Ascending aorta (tissue), 1 donor: ENCODE measurements around a stretch of chr10.

GRCh38 chr10:110873876-110874408 lies 2.2 kb downstream of the PDCD4 start:
- PRO-cap = no peak

- PRO-cap = no peak
Observed at GRCh38 chr10:110901925-110902985, 16.7 kb downstream of the BBIP1 start.

GRCh38 chr10:110923980-110924626 lies 4.7 kb downstream of the SHOC2 start:
- PRO-cap = no peak

- PRO-cap = no peak
Observed at GRCh38 chr10:111024500-111024875, 52.3 kb upstream of the ADRA2A start.

- PRO-cap = no peak
Observed at GRCh38 chr10:111077597-111078254, 897 bp downstream of the ADRA2A start.

DNA sequence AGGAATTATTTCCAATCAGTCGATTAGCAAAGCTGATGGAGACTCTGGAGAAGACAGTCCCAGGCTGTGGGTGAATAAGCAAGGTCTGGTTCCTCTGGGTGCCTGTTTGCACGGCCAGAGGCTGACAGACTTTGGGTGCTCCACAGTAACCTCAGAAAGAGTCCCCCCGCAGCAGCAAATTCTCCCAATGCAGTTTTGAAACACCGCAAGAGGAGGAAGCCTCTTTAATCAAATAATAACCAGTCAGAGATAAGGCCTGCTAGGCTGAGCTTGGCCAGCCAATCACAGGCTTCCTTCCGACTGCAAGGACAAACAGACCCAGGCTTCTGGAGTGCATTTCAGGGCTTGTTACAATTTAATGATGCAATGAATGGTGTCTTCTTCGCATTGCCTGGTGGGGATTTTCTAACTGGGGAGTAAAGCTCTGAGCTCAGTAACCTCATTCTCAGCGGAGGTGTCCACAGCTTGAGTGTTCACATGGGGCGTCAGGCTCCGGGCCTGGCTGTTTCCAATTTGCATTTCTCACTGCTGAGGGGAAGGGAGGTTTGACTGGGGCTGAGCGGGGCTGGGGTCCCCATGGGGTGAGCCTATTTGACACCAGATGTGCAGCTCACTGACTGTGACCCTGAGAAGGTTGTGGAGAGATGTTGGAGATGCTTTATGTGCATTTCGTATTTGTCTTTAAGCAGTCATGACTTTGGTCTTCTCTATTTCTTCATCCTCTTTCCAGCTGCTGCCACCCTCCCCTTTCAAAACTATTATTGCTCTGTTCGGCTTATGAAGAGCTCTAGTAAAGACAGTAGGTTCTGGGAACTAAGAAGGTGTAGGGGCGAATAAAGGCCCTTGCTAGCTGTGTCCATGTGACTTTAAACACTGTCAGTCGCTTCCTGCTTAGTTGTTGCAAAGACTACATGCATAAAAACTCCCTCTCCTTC lies 31.9 kb upstream of the GPAM start:
- PRO-cap = no peak

GRCh38 chr10:112280233-112280653 lies 3.0 kb upstream of the TECTB start:
- PRO-cap = no peak

GRCh38 chr10:112335221-112335622 lies 38.7 kb upstream of the ACSL5 start:
- PRO-cap = no peak

DNA sequence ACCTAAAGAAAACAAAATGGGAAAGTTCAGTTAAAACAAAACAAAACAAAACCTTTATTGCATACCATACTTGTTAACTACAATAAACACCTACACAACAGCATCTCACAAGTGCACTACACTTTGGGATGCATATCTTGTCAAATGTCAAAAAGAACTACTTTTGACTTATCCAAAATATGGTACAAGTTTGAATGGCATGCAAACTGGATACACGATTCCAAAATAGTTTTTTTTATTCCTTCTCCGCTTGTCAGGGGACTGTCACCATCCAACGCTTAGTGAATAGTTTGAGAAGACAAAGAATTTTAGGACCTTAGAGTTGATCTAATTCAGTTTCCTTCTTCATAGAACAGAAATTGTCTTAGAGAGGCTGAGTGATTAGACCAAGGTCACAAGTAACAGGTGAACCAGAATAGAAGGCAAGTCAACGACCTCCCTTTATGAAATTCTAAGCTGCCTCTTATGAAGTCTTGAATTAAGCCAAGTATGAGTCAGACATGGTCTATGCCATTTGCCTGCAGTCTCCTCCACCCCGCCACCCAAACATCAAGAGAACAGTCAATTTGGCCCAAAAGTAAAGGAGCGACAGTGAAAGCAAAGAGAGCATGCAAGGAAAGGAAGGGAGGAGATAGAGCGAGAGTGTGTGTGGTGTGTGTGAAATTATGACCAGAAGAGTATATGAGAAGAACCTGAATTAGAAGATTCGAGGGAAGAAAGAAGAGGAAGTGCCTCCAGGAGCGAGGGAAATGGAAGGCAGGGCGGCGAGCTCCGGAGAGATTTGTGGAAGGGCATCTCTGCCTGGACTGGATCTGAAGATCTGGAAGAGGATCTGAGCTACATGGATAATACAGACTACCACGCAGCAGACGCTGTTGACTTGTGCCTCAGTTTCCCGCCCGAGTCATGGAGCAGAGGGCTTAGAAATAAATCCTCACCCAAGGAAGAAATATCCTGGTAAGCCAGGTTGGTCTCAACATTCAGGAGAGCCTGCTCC lies 767 bp downstream of the ZDHHC6 start:
- PRO-cap = no peak

DNA sequence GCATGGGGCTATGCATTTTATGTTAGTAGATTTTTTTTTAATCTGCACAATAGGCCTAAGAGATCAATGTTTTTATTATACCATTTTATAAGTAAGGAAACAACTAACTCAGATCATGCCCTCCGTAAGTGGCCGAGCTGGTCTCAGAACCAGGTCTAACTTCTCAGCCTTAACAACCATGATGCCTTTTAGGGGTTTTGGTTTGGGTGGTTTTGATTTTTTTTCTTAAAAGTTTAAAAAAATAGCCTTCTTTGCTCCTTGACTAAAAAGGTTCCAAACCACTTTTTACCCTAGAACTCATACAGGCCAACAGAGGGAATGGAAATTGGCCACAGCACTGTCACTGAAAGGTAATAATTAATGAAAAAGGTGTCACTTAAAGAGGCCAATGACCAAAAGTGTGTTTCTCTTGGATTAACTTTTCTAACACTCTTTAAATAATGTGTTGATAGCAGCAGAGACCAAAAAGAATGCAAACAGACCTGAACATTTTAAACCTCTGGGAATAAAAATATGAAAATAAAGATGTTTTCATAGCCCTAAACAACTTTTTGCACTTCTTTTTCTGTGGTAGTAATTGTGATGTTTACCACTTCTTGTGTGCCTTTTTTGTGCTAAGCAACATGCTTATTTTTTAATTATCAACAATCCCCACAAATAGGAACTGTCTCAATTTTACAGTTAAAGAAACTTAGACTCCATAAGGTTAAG lies 221.1 kb upstream of the TCF7L2 start:
- PRO-cap = no peak

DNA sequence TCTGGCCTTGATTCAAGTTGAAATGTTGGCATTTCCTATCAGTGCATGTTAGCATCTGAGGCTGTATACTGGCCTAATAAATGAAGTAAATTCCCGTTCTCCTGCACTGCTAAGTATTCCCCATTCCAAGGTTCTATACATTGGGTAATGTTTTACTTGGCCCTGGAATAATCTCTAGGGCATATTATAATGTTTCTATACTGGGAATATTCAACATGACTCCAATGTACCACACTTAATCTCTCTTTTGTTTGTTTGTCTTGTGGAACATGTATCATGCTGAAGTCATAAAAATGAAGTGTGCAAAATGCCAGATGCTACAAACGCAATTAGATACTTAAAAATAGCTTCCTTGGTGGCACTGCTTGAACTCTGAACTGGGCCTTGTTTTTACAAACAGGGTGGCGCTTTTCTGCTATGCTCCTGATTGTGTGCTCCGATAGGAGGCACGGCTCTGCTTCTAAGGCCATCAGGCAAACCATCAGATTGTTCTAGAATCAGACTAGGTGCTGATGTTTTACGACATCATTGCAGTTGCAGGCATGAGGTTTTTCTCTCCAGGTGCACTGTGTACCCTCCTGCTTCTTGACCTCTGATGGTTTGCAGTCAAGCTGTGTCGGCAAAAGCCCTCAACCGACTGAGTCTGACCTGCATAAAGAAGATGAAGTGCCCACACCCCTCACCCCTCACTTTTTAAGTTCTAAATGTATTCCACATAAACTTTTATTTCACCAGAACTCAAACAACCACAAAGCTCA lies 156.6 kb upstream of the TCF7L2 start:
- PRO-cap = no peak

DNA sequence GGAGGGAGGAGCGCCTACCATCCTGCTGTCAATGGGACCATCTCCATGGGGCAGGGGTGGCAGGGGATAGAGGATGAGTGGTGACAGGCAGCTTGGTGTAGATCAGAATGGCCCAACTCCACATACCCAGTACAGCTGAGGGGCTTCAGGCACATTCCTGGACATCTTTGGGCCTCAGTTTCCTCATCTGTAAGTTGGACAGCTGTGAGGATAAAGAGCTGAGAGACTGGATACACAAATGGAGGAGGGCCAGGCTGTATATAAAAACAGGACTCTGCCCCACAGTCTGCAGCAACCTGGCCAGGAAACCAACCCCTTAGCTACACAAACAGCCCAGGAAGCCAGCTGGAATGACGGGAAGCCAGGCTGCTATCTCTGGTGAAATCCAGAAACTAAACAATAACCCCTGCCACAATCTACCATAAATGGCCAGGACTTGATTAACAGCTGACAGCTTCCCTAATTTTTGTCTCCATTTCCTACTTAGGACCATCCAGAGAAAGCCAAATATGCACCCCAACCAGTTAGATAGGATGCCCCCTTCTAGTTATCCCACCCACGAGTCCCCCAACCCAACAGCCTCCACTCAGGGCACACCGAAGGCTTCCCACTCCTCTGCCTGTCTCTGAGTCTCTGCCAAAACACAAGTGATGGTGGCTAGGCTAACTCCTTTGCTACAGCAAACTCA lies 110.1 kb upstream of the TCF7L2 start:
- PRO-cap = no peak

- PRO-cap = no peak
Observed at GRCh38 chr10:112916069-112916509, 34.0 kb upstream of the TCF7L2 start.

DNA sequence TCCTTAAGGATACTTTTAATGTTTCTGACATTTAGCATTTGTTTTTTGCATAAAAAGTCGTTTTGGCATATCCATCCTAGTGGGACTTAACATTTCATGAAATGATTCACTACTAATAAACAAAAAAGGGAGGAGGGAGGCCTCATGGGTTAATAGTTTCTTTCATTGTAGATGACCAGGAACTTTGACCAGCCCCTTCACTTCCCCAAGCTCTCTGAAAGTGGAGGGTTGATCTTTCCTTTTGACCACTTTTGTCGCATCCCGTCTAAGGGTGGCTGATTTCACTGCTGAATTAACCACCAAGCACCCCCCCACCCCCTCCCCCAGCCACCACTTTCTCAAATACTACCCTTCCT lies 626 bp upstream of the TCF7L2 start:
- PRO-cap = no peak

DNA sequence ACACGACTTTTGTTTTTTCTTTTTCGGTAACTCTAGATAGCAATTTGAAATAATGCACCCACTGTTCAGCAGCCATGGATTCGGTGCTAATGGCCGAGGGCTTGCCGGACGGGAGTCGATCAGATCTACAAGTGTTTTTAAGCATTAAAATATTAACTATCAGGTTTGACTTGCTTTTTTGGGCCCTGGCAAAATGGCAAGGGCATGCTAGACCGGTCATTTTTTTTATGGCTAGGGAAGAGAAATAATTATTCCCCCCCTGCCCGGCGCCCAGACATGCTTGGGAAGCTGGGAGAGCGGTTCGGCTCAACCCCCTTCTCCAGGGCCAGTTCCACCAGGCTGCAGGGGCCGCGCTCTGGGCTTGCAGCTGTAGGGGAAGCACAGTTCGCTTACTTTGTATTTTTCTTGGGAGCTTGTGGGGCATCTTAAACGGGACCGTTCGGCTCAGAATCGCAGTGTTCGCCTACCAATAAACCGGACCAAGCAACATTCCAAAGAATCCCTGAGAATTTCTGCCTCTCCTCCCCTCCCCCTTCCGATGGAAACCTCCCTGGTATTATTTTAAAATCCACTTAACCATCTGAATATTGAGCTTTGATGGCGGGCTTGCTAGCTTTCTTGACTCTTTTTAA lies 3.1 kb downstream of the TCF7L2 start:
- PRO-cap = no peak

GRCh38 chr10:112961494-112962214 lies 11.6 kb downstream of the TCF7L2 start:
- PRO-cap = no peak

- PRO-cap = no peak
Observed at GRCh38 chr10:113557897-113558217, 5.0 kb downstream of the HABP2 start.

DNA sequence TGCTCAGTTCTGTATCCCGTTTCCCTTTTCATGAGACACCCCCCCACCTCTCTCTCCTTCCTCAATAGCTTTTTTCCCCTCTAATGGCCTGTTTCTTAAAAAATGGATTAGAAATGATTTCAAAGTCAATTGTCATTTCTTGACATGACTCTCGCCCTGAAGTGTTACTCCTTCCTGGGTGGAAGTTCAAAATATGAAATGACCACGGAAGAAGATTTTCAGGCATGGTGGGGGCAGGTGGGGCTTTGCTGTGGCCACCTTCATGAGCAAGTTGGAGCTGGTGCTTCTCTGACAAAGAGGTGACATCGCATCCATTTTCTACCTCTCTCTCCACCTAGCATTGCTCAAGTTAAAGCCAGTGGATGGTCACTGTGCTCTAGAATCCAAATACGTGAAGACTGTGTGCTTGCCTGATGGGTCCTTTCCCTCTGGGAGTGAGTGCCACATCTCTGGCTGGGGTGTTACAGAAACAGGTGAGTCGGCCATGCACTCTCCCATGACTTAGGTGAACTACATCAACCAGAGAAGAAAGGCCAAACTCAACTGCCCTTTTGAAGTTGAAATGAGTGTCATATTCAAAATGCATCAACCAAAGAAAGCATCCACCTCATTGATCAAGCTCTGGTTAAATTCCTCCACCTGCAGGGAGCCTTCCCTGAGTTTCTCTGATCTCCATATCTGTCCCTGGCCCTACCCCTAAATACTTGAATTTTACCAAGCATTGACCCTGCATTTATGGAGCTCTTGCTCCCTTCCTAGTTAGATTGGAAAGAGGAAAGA lies 31.1 kb downstream of the HABP2 start:
- PRO-cap = no peak

GRCh38 chr10:113613900-113614333 lies 49.9 kb downstream of the NRAP start:
- PRO-cap = no peak

GRCh38 chr10:113630787-113631393 lies 33.0 kb downstream of the NRAP start:
- PRO-cap = no peak